Sciatic nerve (tissue), 1 donor: ENCODE results near the gene NEK10.

DNA sequence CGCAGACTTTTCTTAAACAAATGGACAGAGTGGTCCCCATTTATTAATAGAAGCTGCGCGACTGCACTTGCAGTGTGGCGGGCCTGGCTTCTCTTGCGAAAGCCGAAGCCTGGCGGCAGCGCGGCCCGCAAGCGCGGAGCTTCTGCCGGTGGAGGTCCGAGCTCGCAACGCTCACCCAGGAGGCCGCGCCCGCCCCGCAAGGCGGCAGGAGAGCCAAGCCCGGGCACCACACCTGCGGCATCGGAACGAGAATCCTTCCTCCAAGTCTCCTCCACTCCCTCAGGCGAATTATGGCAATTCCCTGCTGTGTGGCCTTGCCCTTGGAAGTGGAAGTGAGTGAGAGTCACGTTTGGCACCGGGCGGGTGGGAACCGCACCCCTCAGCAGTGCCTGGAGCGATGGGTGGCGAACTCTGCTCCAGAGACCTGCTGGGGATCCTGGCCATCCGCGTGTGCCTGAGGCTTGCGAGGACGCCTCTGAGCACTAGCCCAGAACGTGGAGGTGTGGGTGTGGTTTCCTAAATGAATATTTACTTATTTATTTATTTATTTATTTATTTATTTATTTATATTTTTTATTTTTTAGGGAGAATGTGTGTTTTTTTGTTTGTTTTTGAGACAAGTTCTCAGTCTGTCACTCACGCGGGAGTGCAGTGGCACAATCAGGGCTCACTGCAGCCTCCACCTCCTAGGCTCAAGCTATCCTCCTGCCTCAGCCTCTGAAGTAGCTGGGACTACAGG is 133.7 kb upstream of the UBE2E1 start:
- PRO-cap, result no peak

DNA sequence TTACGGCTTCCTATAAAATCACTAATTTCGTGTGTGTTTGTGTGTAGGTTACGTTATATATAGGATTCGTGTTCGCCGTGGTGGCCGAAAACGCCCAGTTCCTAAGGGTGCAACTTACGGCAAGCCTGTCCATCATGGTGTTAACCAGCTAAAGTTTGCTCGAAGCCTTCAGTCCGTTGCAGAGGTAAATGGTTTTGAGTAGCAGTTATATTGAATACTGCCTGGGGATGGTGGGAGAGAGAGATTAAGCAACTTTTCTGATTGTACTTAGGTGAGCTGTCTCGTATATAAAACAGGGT is 1.4 kb downstream of the RPL15 start:
- PRO-cap, result no peak

DNA sequence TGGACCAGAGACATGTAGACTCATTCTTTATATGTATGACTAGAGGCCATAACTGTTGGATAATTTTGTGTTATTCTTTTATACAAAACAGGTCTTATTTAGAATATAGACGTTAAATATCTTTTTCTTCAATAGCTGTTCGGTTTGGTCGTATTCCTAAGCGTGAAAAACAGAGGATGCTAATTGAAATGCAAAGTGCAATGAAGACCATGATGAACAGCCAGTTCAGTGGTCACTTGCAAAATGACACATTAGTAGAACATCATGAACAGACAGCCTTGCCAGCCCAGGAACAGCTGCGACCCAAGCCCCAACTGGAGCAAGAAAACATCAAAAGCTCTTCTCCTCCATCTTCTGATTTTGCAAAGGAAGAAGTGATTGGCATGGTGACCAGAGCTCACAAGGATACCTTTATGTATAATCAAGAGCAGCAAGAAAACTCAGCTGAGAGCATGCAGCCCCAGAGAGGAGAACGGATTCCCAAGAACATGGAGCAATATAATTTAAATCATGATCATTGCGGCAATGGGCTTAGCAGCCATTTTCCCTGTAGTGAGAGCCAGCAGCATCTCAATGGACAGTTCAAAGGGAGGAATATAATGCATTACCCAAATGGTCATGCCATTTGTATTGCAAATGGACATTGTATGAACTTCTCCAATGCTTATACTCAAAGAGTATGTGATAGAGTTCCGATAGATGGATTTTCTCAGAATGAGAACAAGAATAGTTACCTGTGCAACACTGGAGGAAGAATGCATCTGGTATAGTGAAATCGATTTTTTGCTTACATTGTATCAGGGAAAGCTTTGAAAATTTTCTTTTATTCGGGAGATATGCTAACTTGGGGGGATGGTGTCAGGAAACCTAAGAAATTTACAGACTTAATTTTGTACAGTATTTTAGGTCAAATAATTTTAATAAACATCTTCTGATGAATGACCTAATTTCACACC is 17.0 kb downstream of the NR1D2 start:
- PRO-cap, result no peak

DNA sequence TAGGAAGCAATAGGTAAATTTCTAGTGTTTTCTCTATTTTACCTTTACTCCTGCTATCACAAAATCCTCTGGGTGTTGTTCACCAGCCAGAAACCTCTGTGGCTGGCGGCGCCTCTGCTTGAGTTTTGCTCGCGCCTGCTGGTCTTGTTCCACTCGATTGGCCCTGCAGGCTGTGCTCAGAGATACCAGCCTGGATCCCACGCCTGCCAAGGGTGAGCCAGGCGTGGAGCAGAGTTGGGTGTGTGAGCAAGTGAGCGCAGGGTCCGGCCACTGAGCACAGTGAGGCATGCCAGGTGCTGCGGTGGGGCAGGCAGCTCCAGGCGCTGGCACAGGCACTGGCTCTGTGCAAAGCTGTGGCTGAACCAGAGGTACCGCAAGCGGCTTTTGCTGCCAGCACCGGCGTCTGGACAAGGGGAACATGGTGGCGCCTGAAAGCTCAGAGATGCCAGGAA is 73.6 kb downstream of the NR1D2 start:
- PRO-cap, result no peak

DNA sequence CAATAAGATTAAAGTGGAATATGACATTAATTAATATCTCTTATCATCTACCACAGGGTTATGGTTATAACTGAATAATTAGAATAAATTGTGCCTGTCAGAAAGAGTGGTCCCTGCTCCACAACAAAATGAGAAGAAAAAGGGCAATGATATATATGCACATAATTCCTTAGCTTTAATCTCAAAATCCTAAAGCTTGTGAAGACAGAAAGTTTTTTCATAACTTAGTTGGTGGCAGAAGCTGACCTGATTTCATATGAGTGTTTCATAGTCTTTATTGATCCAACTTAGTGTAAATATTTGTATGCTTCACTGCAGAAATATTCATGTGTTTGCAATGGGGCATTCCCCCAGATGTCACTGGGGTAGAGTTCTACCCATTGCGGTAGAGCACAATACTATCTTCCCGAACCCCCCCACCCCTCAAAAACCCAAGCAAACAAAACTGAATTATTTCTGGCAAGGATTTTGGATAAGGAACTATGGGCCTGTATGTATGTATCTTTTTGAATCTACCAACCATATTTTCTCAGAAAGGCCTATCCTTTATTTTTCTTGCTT is 221.2 kb downstream of the THRB start:
- PRO-cap, result no peak

GRCh38 chr3:24373085-24373812 is 121.4 kb downstream of the THRB start:
- PRO-cap, result no peak

DNA sequence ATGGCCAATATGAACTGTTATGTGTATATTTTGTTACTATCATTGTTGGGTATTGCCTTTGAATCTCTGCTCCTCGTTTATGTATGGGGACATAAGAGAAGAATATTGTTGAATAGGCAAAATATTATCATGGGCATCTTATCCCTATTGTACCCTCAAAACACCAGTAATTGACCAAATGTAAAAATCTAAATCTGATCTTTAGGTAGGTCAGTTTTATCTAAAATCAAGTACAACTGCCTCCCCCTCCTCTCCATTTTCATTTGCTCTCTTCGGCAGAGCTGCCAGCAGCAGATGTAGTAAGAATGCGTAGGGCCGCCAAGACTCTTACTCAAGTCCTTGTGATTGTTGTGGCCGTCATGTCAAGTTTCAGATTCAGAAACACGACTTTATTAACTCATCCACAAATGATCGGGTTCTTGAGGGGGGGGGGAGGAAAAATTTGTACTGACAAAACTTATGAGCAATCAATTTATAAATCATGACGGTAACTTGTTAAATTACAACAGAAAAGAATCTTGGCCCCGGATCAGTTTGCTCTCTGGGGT is 106.8 kb upstream of the THRB start:
- PRO-cap, result no peak

DNA sequence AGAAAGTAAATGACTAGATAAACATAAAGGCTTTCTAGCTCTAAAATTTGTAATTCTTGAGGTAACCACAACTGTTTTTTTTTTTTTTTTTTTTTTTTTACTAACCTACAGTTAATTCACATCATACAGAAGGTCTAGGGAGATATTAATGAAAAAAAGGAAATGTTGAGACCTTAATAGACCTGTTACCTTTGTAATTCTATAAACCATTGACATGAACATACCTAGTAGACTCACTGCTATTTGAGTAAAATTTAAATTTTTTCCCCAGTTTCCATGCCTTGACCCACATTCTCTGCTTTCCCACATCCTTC is 413.9 kb upstream of the THRB start:
- PRO-cap, result no peak

DNA sequence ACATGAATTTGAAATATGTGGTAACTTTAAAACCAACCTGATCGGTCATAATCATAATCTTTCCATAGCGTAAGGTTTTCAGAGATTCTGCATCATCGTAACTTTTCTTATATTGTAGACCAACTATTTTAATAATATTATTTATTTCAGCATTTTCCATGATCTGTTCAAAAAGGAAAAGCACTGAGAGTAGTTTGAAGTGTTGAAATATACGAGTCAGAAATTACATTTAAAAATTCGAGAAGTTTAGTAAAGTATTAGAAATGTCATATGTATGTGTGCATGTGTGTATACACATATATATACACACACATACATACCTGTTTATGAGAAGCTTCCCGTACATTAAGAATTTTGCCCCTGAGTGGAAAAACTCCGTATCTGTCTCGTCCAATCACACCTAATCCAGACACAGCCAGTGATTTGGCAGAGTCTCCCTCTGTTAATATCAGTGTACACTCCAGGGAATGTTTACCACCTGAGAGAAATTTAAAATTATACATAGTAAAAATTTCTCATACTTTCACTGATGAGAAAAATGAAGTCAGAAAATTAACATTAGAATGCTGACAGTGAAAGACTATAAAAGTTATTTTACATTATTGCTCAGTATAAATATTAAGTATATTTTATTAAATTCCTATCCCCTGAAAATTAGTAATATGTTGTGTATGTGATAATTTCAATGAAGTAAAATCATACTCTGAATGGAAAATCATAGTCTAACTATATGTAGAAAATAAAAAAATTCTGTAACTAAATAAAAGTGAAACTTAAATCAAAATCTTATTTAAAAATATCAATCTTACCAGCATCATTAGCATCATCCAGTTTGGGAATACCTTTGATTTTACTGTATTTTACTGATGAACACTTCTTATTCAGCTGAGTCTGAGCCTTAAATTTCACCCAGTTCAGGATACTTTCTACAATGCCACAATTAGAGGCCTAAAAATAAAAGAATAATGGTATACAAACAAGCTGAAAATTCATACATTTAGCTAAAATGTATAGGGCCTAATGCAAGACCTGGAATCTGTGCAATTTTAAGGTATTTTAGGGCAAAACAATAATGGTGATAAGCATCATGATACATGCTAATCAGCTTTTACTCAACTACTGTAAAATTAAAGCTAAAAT is 34.3 kb downstream of the TOP2B start:
- PRO-cap, result no peak

DNA sequence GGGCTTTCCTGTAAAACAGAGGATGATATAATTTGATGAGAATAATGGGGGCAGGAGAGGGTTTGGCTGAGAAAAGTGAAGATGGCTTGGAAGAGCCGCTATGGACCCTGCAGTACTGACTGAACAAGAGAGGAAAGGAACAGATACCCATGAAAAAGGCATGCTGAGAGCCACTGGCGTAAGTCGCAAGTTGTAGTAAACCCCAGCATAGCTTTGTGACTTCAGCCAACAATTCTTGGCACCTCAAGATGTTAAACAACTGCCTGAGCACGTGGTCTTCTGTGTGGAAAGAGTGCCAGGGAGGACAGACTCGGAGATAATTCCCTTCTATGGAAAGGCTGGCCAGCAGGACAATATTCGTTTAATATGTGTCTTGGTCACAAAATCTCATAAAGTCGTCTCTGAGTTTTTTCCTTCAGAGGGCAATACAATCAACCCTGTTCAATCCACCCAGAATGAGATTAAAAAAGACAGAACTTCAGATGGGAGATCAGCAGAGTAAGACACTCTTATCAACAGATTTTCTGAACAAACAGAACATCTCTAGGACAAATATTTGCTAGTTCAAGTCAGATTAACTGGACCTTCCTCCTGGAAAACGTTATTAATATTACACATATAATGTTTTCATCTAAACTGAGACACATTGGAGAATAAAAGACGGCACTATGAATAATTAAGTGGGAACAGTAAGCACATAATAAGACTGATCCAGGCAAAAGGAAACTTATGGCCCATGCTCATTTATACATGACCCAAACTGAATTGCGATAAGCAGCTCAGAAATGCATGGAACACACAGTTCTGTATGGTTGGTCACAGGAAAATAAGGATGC is 49.2 kb downstream of the NEK10 start:
- PRO-cap, result no peak

DNA sequence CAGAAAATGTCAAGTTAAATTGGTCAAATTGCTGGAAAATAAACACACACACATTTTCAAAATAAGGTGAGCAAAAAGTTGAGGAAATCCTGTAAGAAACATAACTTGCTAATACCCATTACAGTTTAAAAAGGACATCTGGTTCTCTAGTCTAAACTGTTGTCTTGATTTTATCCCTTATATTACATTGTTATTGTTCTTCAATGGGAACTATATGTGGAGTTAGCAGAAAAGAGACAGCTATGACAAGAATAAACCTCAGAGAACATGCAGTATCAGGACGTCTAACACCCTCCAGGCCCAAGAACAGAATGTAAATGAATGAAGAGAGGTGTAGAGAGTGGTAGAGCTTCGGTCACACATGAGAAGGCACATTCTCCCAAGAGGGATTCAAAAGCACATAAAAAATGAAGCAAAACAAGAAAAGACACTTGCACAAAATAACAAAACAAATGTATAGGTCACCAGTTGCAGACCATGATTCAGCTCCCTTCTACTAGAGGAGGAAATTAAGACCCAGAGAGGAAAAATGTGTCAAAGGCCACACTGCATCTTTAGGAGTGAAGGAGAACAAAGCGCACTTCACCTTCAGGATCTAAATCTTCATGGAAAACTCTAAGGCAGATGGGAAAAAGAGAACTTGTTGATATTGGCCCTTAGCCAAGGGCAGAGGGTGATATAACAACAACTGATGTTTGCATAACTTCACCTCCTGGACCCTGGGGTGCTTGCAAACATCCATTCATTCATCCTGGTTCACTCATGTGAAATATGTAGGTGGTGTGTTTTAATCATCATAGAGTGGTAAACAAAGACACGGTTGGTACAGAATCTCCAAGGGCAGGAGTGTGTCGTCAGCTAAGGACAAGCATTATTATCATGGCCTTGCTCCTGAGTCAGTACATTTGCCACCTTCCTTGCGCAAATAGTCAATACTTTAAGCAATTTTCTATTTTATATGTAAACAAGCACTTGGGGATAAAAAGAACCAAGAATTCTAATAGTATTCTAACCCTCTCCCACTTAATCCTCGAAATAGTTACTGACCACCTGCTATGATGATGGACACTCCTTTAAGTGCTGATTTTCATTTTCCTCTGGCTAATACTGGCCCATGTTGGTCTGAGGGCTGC is 8.8 kb downstream of the NEK10 start:
- PRO-cap, result no peak

DNA sequence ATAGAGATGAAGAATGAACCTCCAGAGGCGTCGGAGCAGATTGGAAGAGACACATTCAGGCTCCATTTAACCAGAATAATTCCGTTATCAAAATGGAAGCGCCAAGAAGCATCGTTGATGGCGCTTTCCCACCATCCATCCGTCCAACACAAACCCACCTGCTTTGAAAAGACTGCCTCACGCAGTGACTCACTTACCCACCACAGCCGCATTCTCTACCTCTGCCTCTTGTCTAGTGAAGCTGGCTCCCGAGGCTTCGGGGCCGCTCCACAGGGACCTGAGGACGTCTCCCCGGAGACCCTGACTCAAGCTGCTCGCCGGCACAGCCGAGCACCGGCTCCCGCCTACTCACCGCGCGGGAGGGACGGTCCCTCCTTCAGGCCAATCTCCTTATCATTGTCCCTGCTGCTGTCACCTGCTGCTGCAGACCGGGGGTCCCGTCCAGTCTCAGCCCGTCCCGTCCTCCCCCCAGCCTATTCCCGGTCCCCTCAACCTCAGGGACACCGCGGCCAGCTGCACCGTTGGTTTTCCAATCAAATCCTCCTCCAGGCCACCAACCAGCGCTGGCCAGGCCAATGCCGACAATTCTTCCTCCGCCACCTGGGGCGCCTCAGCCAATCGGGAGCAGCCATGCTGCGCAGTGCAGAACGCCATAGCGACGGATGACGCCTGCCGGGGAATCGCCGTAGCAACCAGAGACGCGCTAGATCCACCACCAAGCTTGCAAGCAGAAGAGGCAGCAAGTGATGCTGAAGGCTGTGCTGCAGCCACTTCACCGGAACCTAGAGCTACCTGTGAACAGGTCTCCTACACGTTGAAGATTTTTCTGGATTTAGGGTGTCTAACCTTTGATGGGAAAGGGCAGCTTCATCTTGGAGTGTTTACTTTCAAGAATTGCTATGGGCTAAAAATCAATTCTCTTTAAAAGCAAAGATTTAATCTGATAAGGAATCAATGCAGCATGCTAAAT is at the start of gene NEK10:
NEK10 (minus strand) TSS at position 511 of the 970 bp plus-strand sequence.
- PRO-cap, result bidirectional peak, plus-strand start at position 742 of the sequence, minus-strand start at position 531 of the sequence

DNA sequence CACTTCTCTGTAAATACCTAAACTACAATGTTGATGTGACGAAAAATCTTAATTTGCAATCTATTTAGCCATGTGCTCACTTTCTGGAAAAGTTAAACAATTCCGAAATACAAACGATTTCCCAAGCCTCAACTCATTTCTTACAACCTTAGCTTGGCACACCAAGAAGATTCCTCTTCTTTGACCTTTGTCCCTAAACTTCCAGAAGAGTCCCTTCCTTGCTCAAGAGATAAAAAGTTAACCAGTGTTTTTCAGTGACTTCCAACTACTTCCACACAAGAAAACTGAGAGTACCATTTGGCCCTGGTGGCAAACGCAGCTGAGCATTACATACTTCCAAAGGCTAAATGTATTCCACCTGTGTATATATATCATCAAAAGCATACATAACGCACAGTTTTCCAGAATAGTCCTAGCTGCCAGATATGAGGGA is 57.0 kb upstream of the NEK10 start:
- PRO-cap, result no peak

DNA sequence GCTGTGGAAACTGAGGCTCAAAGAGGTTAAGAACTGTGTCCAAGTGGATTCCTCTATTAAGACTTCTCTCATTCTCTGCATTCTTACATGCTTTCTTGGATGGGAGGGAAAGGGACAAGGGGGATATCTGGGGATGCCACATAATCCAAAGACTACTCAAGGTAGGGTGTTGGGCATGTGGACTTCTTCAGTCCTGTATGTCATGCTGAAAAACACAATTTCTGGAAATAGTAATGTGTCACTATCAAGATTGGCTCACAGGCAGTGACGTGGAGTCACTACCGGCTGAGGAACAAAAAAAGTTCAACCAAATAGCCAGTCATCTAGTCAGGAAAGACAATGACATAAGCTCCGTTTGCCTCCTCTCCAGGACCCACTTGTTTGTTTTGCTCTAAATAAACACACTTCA is 99.2 kb downstream of the EOMES start:
- PRO-cap, result no peak

DNA sequence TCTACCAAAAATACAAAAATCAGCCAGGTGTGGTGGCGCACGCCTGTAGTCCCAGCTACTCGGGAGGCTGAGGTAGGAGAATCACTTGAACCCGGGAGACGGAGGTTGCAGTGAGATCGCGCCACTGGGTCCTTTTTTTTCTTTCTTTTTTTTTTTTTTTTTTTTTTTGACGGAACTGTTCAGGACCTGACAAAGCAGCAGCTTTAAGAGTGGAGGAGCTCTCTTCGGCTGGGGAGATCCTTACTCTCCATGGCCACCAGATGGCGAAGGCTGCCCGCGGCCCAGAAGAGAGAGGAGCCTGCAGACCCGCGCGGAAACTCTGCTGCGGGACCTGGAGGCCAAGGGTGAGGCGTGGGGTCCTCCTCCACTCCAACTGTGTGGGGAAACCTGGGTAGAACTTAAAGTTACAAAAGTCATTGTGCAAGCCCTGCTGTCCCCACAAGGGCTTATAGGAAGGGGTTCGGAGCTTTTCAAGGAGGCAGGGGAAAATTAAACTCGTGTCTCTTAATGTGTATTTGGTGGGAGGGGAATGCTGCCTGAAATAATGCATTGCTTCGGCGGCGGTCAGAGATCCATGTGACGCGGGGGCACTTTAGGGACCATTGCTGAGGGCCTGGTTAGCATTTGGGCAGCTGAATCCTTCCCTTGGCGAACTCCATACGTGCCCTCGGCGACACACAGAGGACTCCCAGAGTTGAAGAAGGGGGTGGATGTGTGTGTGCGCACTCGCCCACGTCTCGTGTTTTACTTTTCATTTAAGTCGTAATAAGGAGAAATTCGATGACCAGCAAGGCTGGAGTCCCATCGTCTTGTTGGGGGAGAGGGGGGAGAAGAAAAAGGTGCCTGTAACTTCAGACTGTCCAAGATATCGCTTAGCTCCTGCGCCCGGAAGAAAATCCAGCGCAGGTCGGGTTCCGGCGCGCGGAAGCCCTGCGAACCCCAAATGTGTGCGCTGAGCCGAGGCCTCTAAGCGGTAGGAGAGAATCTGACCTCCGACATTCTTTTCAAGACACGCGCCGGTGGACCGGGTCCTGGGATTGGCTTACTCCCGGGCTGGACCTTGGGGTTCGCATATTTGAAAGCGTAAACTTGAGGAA is 9.8 kb downstream of the EOMES start:
- PRO-cap, result unidirectional peak, plus-strand start at position 303 of the sequence; unidirectional peak, plus-strand start at position 691 of the sequence

DNA sequence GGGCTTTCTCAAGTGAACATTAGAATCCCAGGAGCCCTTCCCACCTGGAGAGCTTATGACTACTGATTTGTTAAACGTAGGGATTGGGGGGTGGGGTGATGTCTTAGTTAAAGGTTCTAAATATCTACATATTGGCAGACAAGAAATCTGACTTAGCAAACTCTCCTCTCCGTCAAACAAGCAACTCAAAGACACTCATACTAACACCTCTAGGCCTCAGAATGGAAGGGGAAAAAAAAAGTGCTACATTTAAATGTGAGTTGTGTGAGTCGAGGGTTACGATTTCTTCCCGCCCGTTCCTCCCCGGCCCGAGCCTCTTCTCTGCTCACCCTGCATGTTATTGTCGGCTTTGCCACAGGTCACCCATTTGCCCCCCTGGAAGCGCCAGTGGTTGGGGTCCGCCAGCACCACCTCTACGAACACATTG is 2.3 kb downstream of the EOMES start:
- PRO-cap, result no peak

GRCh38 chr3:27726346-27726545 is 4.1 kb upstream of the EOMES start:
- PRO-cap, result no peak

DNA sequence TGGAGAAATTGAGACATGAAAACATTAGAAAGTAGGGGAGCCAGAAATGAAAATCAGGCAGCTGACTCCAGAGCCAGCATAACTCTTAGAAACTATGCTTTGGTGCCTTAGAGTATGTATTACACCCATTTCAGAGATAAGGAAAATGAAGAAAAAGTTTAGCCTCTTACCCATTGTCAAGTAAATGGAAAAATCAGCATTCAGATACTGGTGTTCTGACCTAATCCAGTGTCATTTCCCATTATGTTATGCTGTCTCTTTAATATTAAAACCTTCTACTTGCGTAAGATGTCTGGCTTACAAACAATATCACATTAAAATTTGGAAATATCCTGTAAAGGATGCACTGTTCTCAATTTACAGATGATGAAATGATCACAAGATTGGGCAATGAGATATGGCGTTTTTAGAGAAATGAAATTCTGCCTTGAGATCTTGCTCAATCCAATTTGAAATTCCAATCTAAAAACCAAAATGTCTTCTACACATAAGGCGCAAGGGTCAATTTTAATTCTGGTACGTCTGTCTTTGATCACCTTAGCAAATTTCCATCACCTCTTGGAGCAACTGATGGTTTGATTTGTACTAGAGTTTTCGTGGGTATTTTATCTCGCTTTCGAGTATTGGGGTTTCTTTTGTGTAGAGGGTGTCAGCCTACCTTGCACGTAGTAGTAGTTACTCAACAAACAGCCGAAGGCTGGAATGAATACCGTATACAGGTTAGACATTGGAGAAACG is 937 bp upstream of the ZCWPW2 start:
- PRO-cap, result bidirectional peak, plus-strand start at position 378 of the sequence, minus-strand start at position 240 of the sequence

- PRO-cap, result no peak
Measured at GRCh38 chr3:29281837-29282001, 848 bp downstream of the RBMS3 start.

DNA sequence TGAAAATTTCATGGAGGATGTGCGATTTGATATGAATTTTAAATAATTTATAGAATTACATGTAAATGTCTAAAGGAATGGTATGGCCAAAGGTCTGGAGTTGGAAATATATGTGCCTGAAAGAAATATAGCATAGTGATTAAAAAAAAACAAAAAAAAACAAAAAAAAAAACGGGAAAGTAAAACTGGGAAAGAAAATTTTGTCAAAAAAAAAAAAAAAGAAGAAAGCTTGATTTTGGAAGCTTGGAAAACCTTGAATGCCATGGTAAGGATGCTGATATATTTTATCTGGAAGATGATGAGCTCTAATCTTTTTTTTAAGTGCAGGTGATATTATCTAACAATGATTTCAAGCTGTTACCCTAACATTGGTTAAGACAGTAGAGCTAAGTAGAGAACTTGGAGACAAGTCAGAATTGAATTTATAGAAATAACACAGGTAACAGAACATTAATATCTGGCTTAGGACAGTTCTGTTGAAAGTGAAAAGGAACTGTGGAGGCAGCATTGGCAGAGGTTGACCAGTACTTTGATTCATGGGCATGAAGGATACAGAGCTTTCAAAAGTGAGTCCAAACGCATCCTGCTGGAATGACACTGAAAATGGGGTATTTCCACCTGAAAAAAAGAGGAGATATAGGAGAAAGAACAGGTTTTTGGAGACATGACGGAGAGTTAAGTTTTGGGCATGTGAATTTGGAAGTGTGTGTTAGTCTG is 27.9 kb downstream of the RBMS3 start:
- PRO-cap, result no peak